Heart right ventricle (tissue), 2 donors: ENCODE results near the gene GRIP1.

DNA sequence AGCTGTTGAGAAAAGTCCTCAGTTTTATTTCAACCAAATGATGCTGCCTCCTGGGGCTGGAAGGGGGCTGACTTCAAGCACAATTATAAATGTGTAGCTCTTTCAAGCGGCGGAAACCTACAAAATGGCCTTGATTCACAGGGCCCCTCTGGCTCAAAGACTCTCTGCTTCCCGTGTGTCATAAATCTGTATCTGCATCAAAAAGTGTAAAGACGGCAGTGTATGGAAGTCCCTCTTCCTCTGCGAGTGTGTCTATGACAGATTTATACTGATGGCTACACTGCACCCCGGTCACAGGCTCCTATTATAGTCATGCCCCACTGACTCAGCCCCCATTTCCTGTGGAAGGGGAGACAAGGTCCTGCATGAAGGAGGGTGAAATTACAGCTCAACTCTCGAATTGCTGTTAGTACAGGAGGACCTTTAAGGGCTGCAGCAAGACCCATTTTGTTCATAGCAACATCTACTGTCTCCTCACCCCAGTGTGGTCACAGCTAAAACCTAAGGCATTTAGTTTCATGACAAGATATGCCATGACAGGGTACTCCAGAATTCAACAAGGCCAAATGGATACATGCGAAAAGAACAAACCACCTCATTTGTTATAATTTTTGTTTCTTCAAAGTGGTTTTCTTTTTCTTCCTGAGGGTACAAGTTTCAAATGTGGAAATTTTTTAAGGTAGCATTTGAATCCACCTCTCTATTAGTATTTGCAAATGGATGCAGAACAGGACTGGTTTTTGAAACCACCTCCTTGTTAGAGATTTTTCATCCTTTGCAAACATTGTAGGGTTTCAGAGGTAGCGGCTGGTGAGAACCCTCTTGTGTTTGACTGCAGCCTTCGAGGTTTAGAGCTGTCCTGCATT, 68.7 kb downstream of the HMGA2 start:
- PRO-cap, 2 experiments, result no peak in any of the 2 experiments

DNA sequence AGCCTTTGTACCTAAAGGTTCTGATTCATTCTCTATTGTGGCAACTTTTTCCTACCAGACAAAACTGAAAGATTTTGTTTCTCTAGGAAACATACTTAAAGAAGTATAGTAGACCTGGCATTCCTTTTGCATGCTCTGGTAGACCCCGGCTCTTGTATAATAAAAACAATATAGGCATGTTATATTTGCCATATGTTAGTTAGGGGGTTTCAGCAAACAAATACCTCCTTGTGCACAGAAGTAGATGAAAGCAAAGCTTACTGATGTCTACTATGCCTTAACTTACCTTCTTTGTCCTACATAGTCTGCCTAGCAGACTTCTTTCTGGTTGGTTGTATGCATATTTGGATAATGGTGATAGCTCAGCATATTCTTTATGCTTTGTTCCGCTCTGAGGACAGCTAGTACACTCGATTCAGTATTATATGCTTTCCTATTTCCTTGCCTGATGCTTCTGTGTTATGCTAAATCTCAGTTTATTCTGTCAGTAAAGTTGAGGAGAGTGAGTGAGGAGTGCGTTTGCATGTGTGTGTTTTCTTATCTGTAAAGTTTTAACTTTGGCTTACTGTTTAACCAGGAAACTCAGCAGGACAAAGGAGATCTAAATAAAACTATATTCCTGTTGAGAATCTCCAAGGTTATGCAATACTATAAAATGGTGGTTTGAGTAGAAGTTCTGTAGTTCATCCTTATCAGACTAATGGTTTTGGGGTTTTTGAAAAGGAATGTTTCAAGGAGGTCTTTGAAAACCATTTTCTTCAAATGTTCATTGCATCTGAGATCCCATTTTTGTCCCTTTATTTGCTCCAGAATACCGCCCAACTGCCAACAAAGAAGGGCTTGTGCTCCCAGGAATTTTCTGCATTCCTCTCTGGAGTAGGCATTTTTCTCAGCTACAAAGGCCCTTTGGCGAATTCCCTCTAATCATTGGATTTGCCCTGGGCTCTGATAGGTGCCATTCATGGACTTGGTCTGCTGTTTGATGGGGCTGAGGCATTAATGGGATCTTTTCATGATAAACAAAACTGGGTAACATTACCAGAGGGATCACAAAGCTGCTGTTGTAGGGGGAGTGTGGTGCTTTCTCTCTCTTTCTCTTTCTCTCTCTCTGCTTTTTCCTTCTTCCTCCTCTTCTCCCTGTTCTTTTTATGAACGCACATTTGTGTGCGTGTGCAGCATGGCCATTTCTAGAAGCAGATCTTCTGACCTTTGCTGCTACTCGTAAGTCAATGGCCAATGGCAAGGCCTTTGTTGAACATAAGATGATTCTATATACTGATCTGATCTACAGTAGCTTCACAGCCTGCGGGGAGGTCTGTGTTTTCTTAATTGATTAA, 71.6 kb downstream of the HMGA2 start:
- PRO-cap, 2 experiments, result no peak in any of the 2 experiments

DNA sequence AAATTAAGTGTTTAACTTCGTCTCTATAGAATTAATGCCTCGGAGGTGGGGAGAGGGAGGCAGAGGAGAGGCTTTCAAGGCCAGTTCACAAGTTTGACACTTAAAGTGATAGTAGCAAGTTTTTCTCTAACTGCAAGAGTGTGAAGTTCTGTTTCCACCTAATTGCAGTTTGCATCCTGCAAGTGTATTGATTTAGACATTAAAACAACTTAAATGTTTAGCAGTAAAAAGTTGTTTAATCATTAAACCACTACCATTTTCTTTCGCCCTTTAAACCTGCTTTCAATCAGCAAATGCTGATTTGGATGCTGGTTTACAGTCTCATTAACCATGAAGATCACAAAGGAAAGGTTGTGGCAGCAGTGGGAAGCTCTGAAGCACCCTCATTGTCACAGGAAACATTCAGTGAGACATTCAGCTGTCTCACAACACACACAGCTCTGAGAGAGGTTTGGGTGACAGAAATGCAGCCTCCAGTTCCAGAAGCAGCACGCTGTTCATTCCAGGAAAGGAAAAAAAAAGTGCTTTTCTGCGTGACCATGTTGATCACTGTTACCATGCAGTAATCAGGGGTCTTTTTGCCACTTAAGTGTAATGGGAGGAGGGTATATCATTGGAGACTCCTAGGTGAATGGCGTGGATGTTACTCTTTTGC, 102.2 kb downstream of the HMGA2 start:
- PRO-cap, 2 experiments, result no peak in any of the 2 experiments

- PRO-cap, 2 experiments, result no peak in any of the 2 experiments
Observed at GRCh38 chr12:65936325-65936840, 112.1 kb downstream of the HMGA2 start.

DNA sequence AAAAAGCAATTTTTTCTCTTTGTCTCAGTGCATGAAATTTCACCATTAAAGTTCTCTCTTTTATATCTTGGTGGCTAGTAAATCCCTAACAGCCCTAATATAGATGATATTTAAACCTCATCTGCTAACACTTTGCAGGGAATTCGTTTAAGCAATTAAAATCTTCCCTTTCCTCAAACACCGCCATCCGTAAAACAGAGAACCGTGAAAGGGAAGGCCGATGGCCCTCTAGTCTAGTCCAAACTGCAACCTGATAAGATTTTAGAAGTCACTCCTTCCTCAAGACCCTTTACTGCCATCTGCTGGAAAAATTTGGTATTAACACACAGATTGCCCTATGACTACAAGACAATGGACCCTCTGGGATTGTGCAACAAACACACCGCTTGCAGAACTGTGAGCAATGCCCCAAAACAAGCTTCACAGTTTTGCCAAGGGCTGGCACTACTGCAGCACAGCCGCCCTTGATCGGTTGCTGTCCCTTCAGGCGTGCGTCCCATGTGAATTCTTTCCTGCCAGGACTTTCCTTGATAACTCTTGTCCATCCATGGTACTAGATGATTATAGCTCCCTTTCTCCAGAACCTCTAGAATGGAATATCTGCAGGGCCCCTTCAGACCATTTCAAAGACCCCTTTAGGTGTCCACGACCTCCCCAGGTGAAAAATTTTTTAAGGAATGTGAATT, 23.1 kb downstream of the LLPH start:
- PRO-cap, 2 experiments, result no peak in any of the 2 experiments

DNA sequence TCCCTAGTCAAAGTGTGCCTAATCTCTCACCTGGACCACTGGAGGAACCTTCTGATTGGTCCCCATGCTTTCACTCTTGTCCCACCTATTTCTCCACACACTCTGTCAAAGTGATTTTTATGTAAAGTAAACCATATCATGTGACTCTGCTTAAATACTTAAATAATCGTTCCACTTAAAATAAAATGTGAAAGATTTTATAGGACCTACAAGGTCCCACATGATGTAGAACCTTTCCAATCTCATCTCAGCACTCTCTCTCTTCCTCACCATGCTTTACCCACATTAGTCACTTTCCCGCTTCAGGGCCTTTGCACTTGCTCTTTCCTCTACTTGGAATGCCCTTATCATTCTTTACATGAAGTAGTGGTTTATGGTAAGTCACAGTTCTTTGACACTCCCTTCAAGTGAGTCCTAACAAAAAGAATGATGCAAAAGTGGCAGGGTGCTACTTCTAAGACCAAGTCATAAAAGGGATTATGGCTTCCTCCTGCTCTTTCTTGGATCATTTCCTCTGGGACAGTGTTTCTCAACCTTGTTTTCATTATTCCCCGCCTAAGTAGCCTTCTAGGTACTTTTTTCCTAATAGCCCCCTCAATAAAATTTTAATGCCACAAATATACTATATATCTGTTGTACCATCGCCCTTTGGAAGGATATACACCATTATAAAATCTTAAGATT, 13.2 kb downstream of the TMBIM4 start:
- PRO-cap, 2 experiments, result no peak in any of the 2 experiments

GRCh38 chr12:66191214-66192001, 2.4 kb downstream of the IRAK3 start:
- PRO-cap, 2 experiments, result no peak in any of the 2 experiments

- PRO-cap, 2 experiments, result no peak in any of the 2 experiments
Observed at GRCh38 chr12:66392303-66392874, 90.1 kb downstream of the HELB start.

DNA sequence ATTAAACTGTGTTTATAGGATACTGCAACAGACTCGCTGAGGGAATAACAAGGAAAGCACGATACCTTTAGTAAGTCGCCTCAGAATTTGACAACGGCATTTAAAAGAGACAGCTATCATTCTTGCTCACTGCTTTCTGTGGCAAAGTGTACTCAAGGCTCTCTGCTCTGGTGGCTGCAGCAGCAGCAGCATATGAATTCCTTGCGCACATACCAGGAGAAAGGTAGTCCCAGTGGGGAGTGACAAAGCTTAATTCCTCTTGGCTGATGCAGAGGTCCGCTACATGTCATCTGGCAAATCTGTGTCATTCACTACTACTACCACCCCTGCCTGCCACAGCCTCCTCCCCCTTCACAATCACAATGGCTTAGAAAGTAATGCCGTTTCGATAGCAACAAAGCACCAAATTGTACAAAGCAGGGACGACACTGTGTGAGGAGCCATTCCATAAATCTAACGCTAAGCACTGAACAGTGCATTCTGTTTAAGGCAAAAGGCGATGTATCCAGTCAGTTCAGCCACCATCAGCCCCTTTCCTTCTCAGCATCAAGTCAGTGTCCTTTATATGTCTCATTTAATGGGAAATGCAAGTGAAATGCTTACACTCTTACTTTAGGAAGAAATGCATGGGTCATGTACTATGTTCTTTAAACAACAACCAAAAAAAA, at the start of gene GRIP1:
Gene GRIP1, minus strand, starts transcription at position 292 of the 668 bp plus-strand sequence.
- PRO-cap, 2 experiments, result no peak in any of the 2 experiments

- PRO-cap, 2 experiments, result no peak in any of the 2 experiments
Observed at GRCh38 chr12:67515724-67516229, 132.8 kb upstream of the DYRK2 start.

DNA sequence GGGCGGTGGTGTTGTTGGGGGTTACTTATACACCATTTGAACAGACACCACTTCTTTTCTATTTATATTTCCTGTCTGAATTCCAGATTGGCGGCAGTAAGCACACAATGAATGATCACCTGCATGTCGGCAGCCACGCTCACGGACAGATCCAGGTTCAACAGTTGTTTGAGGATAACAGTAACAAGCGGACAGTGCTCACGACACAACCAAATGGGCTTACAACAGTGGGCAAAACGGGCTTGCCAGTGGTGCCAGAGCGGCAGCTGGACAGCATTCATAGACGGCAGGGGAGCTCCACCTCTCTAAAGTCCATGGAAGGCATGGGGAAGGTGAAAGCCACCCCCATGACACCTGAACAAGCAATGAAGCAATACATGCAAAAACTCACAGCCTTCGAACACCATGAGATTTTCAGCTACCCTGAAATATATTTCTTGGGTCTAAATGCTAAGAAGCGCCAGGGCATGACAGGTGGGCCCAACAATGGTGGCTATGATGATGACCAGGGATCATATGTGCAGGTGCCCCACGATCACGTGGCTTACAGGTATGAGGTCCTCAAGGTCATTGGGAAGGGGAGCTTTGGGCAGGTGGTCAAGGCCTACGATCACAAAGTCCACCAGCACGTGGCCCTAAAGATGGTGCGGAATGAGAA, 8.6 kb downstream of the DYRK2 start:
- PRO-cap, 2 experiments, result no peak in any of the 2 experiments

DNA sequence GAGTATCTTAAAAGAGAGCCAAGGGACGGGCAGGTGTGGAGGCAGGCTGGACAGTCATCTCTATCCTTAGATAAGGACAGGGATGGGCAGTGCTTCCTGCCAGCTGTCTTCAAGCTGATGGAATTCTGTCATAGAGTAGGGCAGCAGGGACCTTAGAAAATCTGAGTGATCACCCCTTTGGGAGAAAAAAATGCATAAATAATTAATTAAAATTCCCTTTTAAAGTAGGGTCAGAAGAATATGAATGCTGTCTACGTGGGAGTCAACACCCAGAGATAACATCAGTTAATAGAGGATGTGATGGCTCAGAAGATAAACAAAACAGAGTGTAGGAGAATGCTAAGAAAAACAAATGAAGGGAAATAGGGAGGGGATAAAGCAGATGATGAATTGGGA, 57.3 kb downstream of the DYRK2 start:
- PRO-cap, 2 experiments, result peak in 1 of 2 experiments; most common minus-strand start position 171 of the sequence (in 1)

DNA sequence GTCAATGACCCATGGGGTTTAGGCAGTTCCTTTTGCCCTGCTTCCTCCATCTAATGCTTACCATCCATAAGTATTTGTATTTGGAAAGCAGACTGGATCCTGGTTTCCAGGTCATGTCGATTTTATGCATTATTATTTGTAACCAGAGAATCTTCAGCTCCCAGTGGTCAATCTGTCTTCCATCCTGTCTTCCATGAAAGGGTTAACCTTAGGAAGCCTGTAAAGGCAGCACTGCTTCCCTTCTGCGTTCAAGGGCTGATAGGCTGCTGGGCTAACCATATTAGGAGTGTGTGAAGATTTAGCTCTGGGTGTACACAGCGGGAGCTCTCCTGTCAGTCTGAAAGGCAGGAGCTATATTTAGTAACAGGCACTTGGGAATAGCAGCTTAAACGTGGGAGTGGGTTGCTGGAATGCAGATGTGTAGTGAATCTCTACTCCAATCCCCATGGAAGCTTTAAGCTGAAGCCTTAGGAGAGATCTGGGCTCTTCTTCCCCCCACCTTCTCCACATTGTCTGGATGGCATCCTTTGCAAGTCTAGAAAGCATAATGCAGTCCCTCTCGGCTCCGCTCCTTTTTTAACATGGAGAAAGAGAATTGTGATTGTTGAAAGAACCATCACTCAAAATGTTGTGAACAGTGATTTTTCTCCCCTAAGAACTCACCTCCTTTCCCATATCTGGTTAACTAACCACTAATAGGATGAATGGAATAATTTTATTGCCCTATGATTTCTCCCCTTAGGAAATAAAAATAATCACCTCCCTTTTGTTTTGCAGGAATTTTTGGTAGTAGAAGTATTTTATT, 124.3 kb downstream of the DYRK2 start:
- PRO-cap, 2 experiments, result peak in 1 of 2 experiments; most common plus-strand start position 388 of the sequence (in 1); most common minus-strand start position 250 of the sequence (in 1)

DNA sequence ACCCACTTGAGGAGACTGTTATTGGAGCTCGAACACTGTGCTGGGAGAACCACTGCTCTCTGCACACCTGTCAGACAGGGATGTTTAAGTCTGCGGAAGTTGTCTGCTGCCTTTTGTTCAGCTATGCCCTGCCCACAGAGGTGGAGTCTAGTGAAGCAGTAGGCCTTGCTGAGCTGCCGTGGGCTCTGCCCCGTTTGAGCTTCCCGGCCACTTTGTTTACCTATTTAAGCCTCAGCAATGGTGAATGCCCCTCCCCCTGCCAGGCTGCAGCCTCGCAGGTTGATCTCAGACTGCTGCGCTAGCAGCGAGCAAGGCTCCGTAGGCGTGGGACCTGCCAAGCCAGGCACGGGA, 143.5 kb downstream of the DYRK2 start:
- PRO-cap, 2 experiments, result no peak in any of the 2 experiments

DNA sequence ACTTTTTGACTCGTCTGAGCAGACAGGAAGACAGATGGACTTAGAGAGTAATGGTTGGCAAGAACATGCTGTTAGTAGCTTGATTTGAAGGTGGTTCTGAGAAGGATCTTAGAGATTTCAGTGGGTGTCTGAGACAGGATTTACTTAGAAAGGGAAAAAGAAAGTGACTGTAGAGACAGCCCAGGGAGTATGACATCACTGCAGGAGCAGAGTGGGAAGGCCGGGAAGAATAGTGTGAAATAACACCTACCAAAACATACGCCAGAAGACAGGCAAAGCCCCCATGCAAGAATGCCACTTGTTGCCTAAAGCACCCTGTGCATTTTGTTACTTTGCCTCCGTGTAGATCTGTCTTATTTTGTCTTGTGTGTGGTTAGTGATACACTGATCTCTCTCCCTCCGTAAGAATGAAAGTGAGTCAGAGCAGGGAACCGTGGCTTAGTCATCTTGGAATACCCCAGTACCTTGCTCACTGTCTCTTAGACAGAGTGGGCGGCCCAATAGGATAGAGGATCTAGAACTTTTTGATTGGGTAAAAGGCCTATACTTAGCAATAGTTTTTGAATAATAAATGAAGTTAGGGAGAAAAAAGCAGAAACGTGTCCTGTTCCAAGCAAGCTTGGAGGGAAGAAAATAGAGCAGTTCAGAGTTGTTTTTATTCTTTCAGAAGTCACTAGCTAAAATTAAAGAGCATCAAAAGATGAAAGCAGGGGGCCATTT, 179.4 kb downstream of the DYRK2 start:
- PRO-cap, 2 experiments, result peak in 2 of 2 experiments; most common minus-strand start position 454 of the sequence (in 2)

DNA sequence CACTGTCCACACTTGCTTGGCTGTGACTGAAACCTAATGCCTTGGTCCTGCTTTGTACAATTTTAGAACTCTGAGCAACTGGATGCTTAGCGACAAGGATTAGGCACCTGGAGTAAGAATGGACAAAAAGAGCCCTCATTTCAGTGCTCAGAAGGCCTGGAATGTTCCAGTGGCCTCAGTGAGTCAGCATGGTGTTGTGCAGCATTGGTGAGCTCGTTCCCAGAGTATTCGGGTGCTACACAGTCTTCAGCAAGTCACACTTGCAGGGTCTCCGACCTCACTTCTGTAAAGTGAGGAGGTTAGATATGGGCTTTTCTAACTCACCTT, 107.9 kb upstream of the MDM1 start:
- PRO-cap, 2 experiments, result no peak in any of the 2 experiments

DNA sequence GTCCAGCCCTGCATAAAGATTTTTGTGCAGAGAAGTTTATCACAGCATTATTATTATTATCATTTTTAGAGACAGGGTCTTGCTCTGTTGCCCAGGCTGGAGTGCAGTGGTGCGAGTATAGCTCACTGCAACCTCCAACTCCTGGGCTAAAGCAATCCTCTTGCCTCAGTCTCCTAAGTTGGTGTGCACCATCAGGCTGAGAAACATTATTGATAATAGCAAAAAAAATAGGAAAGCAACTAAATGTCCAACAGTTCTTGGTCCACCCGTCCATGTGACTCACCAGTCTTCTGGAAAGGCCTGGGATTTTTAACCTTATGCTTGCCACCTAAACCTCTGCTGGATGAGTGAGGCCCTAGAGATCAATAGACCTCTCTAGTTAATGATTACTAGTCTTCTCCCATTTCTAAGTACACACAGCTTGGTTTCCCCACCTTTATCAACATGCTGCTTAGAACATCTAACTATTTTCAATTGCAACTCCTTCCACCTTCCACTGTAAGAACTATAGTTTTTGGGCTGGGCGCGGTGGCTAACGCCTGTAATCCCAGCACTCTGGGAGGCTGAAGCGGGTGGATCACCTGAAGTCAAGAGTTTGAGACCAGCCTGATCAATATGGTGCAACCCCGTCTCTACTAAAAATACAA, 19.0 kb upstream of the MDM2 start:
- PRO-cap, 2 experiments, result no peak in any of the 2 experiments

GRCh38 chr12:68804256-68805493, 3.3 kb upstream of the MDM2 start:
- PRO-cap, 2 experiments, result no peak in any of the 2 experiments

DNA sequence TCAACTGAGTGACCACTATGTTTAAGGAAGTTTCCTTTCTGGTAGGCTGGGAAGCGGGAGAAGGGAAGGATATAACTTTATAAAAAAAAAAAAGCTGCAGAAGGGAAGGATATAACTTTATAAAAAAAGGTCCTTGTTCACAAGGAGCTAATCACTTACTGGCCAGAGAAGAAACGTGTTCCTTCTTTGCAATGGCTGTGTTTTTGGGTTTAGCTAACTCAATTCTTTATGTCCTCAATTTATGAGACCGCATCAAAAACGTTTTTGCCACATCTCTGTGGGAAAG, 1.1 kb upstream of the MDM2 start:
- PRO-cap, 2 experiments, result no peak in any of the 2 experiments

DNA sequence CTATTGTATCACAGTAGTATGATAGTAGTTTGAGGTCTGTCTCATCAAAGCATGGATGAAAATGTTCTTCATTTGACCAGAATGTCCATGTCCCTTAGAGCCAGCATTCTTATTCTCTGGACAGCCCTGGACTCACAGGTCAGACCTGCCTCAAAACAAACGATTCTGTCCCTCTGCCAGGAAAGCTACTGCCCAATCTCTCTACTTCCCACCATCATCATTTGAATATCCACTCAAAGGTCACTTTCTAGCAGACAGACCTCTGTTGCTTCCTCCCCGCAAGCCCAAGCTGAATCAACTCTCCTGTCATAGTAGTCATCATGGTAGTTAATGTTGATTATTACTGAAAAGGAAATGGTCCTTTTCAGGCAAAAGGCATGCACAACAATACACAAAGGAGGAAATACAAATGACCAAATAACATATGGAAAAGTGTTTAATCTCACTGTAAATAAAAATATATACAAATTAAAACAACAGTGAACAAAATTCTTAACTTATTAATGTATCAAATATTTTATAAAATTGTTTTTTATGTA, 39.6 kb upstream of the CPM start:
- PRO-cap, 2 experiments, result no peak in any of the 2 experiments